OVCAR3 (cell line): ENCODE measurements around a stretch of chr11.

- RRBS: no CpG with 5 or more reads among the region's 17 CpGs
Observed at GRCh38 chr11:125958007-125958856, 12.4 kb downstream of the VSIG10L2 start.

GRCh38 chr11:126079962-126080965, 17.6 kb upstream of the CDON start:
- RRBS: no CpG with 5 or more reads among the region's 10 CpGs

- RRBS: no CpG with 5 or more reads among the region's 17 CpGs
Observed at GRCh38 chr11:126317625-126318607, 14.1 kb downstream of the DCPS start.

- RRBS: no CpG with 5 or more reads among the region's 12 CpGs
Observed at GRCh38 chr11:126329498-126330072, 25.7 kb downstream of the DCPS start.

- RRBS: no CpG with 5 or more reads among the region's 10 CpGs
Observed at GRCh38 chr11:126366840-126367481, 11.5 kb downstream of the ST3GAL4 start.

- RRBS: no CpG with 5 or more reads among the region's 6 CpGs
Observed at GRCh38 chr11:126373789-126373988, 18.2 kb downstream of the ST3GAL4 start.

DNA sequence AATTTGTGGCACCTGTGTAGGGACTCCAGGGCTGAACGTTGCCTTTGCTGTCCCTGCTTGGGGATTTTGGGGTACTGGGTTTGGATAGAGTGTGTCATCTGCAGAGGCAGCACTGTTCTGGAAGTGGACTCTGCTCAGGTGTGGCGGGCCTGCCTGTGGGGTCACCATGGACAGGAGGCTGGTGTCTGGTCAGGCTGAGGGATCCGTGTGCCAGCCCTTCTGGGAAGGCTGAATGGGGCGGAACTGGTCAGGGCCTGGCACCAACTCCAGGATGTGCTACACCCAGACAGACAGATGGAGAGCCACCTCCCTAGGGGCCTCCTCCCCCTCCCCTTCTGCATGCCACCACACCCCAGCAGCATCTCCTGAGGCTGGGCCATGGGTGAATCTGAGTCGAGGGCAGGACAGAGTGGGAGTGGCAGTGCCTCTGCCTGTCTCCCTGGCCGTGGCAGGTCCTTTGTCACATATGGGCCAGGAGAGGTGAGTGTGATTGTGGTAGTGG, 28.9 kb downstream of the ST3GAL4 start:
- RRBS: no CpG with 5 or more reads among the region's 6 CpGs

GRCh38 chr11:126416409-126417465, 61.3 kb downstream of the ST3GAL4 start:
- RRBS: 10% methylated on average over 11 of the region's 64 CpGs

DNA sequence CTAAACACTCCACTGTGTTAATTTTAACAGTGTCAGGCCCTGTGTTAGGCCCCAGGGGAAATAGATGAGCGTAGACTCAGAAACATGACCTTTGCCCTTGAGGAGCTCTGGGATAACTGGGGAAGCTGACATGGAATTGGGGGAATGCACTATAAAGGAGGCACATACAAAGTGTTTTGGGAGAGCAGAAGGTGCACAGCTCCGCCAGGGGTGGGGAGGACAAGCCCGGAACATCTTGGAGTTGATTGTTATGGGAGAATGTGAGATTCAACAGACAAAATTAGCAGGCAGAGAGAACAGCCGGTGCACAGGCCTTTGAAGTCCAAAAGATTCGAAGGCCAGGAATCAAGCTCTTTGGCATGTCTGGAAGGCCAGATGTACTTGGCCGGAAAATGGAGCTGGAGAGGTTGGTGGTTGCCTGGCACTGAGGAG, 71.8 kb downstream of the ST3GAL4 start:
- RRBS: 85% methylated on average over 2 of the region's 6 CpGs

GRCh38 chr11:126631230-126631566, 275.7 kb downstream of the ST3GAL4 start:
- RRBS: no CpG with 5 or more reads among the region's 6 CpGs

- RRBS: no CpG with 5 or more reads among the region's 5 CpGs
Observed at GRCh38 chr11:126917797-126918070, 82.8 kb downstream of the KIRREL3 start.

DNA sequence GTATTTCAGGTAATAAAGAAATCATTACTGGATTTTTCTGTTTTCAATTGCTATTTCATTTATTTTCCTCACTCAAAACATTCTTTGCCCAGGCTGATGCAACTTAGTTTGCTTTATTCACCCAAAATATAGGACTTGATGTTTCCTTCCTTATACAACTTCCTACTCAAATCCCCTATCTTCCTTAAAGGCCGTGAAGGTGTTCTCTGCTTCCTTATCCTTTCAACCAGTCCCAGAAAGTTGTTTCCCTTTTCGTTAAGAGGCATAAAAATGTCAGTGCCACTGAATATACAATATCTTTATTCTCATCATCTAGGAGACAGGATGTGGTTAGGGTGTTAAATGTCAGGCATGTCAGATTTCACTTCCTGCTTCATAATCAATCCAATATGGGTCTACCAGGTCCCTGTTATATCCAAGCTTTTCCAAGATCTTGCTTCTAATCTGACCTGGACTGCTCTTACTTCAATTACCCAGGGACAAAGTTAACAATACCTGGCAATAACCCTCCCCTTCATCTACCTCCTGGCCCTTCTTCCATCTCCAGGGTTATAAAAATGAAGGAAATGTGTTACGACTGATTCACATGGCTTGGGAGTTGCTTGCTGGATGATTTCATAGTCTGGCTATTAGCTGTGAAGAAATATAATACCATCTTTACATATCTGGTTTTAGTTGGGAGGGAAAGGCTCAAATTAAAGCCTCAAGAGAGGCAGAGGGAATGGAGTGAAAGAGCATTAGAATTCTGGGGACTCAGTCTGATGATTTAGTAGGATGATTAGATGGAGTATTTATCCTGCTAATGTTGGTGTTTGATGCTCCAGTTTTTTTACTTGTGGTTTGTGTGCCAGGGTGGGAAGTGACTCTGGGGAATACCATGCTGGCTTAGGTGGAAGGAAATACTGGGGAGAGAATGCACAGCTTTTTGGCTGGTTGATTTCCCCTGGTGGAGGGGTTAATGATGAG, 534.4 kb downstream of the ETS1 start:
- RRBS: no CpG with 5 or more reads among the region's 3 CpGs

GRCh38 chr11:128290887-128291254, 296.5 kb downstream of the ETS1 start:
- RRBS: no CpG with 5 or more reads among the region's 4 CpGs

GRCh38 chr11:128301765-128302035, 285.7 kb downstream of the ETS1 start:
- RRBS: no CpG with 5 or more reads among the region's 2 CpGs

GRCh38 chr11:128341094-128341774, 246.1 kb downstream of the ETS1 start:
- RRBS: no CpG with 5 or more reads among the region's 12 CpGs

- RRBS: no CpG with 5 or more reads among the region's 5 CpGs
Observed at GRCh38 chr11:128455550-128456264, 131.7 kb downstream of the ETS1 start.

- RRBS: no CpG with 5 or more reads among the region's 7 CpGs
Observed at GRCh38 chr11:128461189-128461701, 126.1 kb downstream of the ETS1 start.

DNA sequence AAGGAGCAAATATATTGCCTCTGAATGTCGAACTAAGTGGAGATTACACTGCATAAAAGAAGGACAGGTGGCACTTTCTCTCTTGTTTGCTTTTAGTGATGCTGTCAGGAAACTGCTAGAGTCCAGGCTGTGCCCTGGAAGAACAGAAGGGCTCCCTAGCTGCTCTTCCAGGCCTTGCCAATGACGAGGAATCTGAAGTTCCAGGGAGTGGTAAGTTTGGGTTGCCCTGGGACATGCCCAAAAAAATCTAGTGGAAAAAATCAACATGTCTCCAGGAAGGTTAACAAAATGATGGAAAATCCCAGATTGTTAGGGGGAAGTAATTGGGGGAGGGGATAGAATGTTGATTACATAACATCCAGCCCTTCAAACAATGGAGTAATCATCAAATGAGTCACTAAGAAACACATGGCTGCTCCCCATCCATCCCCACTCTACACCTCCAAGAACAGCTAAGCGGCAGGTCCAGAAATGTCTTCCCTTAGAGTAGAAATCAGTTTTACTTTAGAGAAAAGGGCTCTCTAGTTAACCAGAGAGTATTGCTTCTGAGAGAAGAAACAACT, 95.0 kb downstream of the ETS1 start:
- RRBS: no CpG with 5 or more reads among the region's 3 CpGs

DNA sequence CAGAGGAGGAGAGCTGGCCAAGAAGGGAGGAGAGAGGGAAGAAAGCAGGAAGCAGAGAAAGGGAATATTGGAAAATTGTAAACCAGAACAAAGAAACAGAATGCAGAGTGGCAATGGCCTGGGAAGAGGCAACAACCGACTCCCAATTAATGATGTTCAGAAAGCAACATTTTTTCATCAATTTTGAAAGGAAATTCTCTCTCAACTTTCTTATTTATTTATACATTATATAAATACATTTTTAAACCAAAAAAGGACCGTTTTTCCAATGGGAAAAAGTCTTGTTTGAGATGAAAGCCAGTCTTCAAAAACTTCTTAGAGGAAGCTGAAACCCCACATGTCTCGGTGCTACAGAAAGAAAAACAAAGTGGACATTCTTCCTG, 87.2 kb downstream of the ETS1 start:
- RRBS: no CpG with 5 or more reads among the region's 3 CpGs

DNA sequence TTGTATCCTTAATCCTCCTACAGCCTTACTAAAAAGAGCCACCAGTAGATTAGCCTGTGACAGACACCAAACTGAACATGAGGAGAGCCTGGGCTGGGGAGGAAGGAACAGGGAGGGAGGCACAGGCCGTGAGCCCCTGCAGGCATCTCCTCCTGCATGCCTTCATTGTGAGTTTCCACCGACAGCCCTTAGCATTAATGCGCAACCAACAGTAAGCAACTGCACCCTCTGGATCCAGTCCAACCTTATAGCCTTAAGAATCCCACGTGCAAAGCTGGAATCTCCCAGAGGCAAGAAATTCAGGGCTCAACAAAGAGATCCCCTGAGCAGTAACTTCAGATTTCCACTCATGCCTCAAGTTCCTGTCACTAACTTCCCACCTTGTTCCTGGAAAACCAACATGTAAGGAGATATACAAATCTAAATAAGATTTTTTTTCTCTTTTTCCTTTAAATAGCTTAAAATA, 84.6 kb downstream of the ETS1 start:
- RRBS: no CpG with 5 or more reads among the region's 4 CpGs